CMK (cell line): ENCODE measurements around a stretch of chr2.

- RRBS = no CpG with 5 or more reads among the region's 3 CpGs
Measured at GRCh38 chr2:3448246-3448567, 68.7 kb downstream of the TRAPPC12 start.

GRCh38 chr2:3505685-3506341 is 13.5 kb downstream of the ADI1 start:
- RRBS = no CpG with 5 or more reads among the region's 7 CpGs

DNA sequence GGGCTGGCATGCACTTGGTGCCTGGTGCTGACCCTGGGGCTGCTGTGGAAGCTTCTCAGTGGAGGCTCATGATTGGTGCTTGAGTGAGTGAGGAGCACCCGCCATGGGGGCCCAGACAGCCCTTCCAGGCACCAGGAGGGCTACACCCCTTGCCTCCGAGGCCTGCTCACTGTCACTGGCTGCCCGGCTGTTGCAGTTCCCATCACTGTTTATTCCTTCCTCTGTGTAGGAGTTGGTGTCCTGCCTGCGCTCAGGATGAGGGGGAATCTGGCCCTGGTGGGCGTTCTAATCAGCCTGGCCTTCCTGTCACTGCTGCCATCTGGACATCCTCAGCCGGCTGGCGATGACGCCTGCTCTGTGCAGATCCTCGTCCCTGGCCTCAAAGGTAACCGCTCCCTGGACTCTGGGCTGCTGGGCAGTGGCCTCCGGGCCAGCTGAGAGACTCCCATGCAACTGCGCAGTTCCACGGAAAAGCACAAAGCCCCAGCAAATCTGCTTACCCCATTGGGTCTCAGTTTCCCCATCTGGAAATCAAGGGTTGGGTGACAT is 9.2 kb downstream of the COLEC11 start:
- RRBS = 88% methylated on average over 5 of the region's 13 CpGs

GRCh38 chr2:3620708-3621279 is 25.9 kb downstream of the COLEC11 start:
- RRBS = no CpG with 5 or more reads among the region's 6 CpGs

DNA sequence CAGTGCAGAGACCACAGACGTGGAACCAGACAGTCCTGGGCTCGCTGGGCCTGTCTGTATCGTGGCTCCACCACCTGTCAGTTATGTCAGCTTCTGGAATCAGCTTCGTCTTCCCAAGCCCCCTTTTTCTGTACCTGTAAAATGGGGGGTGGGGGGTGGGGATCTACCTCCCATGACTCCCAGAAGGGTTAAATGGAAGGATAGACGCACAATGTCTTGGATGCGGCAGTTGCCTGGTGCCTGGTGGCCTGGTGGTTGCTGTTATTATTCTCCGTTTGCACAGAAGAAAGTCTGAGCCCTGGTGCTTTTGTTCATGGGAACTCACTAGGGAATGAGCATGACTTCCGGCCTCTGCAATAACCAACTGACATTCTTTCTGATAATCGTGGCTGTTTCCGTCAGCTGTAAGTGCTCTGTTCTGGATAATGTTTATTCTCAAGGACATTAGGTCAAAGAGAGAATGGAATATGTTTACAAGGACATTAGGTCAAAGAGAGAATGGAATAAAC is 31.4 kb downstream of the COLEC11 start:
- RRBS = no CpG with 5 or more reads among the region's 10 CpGs

DNA sequence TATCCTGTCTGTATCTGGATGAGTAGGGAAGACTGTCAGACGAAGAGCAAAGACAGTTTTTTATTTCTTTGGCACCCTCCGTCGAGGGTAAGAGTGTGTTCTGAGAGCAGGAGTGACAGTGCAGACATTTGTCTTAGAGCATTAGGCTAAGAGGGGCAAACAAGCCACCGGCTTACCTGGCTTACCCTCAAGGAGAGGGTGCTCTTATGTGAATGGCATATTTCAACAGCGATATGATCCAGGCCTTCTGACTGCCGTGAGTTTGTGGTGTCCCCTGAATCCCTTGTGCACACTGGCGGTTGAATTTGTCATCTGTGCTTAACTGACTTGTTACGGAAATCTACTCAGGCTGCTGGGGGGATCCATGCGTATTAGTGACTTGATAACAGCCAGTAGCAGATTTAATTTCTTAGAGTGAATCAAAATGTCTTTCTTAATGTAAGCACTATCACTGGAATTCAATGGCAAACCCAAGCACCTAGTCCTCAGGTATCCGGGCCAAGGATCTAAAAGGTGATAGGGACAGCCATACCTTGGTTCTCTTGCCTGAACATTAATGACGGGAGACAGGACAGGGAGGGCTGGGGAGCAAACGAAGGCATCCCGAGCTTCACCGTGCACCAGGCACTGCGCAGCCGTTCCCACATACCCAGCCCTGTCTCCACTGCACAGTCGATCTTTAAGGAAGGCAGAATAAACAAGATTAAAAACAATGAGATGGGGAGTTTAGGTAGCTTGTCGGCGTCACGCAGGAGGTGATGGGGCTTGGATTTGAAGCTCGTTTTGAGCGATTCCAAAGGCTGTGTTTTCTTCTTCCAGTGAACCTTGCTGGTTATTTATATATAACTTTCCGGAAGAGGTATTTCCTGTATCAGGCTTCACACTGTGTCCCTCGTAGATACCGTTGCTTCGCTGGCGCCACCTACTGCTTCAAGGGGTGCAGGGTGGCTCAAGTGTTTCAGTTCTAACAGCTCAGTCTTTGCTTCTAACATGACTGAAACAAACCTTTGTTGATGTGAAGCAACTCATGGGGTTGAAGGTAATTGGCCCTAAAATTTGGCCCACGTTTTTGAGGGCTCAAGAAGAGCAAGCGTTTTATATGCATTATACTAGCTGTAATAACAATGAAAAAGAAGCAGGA is 77.1 kb downstream of the DCDC2C start:
- RRBS = no CpG with 5 or more reads among the region's 29 CpGs

DNA sequence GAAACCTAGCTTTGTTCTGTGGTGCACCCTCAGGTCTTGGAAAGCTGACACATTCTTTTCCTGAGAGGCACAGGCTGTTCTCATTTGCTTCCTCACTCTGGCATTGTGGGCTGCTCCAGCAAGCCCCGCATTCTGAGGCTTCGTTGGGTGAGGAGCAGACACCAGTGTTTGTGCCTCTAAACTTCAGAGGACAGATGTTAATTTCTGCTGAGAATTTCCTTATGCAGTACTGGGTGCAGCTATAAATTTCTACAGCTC is 580.4 kb downstream of the DCDC2C start:
- RRBS = no CpG with 5 or more reads among the region's 2 CpGs

GRCh38 chr2:6073657-6074386 is 381.6 kb downstream of the SOX11 start:
- RRBS = no CpG with 5 or more reads among the region's 9 CpGs

DNA sequence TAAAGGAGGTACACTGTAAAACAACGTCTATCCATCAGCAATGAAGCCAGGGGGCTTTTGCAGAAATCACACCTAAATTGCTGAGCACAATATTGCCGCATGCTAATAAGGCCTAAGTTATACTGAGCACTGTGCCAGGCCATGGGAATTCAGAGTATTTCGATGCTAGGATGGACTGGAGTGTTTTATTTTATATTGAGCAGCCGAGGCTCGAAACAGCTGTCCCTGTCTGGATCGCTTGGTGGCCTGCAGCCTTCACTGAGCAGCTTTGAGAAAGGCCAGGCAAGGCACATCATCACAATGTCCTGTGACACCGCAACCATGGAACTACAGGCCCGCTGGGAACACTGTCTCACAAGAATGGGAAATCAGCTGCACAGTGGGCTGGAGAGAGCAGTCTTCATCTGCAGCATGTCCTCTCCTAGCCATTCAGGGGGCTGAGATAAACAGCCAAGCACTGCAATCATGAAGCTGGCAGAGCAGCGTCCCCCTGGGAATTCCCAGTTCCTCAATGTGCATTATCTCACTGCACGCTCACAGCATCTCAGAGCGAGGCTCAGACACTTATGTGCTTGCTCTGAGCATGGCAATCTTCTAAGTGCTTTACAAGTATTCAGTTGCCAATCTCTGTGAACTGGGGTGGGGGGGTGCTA is 2.0 kb downstream of the CMPK2 start:
- RRBS = no CpG with 5 or more reads among the region's 11 CpGs

- RRBS = under 1% methylated on average over 1 of the region's 10 CpGs
Measured at GRCh38 chr2:6866165-6866408, 380 bp upstream of the CMPK2 start.

GRCh38 chr2:6867163-6867508 is 1.4 kb upstream of the CMPK2 start:
- RRBS = no CpG with 5 or more reads among the region's 6 CpGs

- RRBS = no CpG with 5 or more reads among the region's 2 CpGs
Measured at GRCh38 chr2:6880216-6880973, 2.8 kb downstream of the RSAD2 start.

GRCh38 chr2:6883444-6883844 is 5.9 kb downstream of the RSAD2 start:
- RRBS = 96% methylated on average over 3 of the region's 5 CpGs

GRCh38 chr2:7649734-7650380 is 732.6 kb downstream of the RNF144A start:
- RRBS = no CpG with 5 or more reads among the region's 7 CpGs

DNA sequence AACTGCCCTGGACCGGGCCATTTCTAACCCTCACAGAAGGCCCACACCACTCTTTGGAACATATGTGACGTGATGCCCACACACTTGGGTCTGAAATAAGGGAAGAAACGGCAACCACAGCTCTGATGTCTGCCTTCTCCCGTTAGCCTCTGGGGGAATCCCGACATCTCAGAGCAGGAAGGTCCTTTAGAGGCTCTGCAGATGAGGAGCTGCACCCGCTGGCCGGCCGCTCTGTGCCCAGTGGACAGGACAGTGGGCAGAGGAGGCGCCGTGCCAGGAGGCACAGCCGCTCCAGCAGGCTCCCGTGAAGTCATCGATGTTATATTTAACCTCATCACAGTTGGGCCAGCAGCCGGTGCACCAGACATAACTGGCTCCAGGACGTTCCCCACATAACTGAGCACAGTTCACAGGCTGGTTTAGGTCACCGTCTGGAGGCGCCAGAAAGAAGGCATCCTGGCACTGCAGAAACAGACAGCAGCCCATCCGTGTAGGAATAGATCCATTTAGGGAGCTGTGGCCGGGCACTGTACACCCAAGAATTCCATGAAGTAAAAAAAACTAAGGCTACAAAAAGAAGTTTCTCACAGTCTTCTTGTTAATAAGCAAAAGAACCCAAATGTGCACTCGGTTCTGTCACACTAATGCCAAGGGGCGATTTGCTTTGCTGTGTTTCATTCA is 461.8 kb upstream of the ID2 start:
- RRBS = 100% methylated on average over 1 of the region's 21 CpGs

DNA sequence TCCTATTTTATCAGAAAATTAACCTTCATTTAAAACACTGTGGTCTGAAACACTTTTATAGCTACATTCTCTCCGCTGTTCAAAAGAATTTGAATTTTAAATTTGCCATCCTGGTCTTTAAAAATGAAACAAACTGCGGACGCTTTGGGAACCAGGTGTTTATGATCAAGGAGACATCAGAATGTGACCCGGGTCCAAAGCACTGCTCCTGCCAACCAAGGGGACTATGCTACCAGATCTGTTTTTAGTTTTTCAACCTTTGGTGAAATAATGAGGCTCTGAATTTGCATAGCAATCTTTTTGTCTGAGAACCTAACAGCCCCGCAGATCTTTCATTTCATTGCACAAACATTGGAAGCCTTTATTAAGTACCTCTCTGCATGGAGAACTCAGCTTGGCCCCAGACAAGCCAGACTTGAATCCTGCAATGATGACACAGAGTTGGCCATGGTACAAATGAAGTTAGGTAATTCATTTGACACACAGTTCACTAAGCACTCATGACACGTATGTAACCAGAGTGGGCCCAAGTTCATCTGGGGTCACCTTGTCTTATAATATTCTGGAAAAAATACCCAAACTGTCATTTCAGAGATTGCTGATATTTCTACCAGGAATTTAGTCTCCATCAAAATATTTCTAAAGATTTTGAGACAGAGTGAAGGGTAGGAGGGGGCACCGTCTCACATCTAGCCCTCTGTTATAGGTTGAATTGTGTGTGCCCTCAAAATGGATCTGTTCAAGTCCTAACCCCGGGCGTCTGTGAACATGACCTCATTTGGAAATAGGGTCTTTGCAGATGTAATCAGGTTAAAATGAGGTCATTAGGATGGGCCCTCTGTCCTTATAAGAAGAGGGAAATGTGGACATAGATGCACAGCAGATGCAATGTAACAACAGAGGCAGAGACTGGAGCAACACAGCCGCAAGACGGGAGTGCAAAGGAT is 439.1 kb upstream of the ID2 start:
- RRBS = no CpG with 5 or more reads among the region's 11 CpGs

- RRBS = no CpG with 5 or more reads among the region's 15 CpGs
Measured at GRCh38 chr2:8249150-8249750, 432.6 kb upstream of the ID2 start.

DNA sequence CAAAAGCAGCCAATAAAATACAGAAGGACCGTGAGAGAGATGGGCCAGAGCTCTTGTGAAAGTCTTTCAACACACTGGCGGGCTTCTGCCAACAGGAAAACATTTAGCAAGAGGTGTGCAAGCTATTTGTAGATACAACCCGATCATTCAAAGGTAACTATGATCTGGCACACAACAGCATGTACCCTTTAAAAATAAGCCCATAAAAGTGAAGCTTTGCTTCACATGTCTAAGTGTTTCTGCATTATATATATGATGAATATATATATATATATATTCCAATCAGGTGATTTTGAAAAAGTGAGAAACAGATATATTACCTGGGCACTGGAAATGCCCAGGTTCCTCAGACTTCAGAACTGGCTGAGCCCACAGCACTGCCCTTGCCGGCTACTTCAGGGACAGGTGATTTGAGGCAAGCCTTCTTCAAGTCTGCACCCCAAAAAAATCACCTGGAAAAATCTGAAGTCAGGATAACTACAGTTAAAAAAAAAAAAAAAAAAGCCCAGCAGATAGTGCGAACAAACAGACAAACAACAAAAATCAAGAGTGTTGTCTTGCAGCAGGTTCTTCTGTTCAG is 267.8 kb upstream of the ID2 start:
- RRBS = no CpG with 5 or more reads among the region's 5 CpGs

- RRBS = no CpG with 5 or more reads among the region's 7 CpGs
Measured at GRCh38 chr2:8426684-8426973, 255.2 kb upstream of the ID2 start.

- RRBS = no CpG with 5 or more reads among the region's 11 CpGs
Measured at GRCh38 chr2:8515157-8515818, 166.6 kb upstream of the ID2 start.